ENCODE data around the gene KIAA0930.

GRCh38 chr22:44619774-44620754 lies 81.9 kb upstream of the PRR5 start:
- PRO-cap: bidirectional peak, plus-strand start at chr22:44620240, minus-strand start at chr22:44620286; unidirectional peak, minus-strand start at chr22:44620516

DNA sequence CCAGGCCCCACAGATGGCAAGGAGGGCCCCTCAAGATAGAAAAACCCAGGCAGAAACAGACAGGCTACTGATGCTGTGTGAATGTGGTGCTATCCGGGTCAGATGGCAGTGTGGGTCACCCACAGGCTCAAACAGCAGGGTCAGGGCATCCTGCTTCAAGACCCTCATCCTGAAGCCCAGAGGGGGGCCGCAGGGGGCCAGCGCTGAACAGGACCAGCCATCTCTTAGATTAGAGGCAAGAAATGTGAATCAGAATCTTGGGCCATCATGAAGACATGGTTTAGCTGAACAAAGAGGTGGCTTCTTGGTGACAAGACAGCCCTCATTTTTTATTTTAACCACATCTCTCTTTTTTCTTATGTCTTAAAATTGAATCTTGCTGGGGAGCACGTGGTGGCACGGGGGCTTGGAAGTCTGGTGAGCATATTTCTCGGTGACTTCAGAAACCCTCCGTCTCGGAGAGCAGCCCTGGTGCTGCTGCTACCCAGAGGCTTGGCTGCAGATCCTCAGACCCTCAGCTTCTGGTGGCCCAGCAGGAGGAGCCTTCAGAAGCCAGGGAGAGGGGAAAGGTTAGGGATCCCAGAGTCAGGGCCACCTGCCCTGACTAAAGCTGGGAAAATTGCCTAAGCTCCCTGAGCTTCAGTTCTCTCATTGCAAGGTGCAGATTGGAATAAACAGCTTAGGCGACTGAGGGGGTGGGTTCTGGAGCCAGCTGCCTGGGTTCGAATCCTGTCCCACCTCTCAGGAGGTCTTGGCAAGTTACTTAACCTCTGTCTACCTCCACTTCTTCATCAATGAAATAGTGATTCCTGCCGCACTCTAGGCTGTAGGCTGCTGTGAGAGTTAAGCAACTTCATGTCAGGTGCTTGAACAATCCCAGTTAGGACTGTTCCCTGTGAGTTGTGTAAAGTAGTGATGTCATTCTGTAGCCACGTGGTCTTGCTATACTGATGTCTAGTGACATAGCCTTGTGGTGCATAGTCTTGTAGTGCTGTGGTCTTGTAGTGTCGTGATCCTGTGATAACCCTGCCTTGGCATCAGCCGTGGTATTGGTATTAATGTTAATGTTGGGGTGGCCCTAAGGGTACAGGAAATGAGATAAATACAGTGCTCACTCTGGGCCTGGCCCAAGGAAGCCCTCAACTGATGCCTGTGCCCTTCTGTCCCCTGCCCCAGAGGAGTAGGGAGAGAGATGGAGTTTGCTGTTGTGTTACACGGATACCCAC lies 30.6 kb upstream of the PRR5 start:
- PRO-cap: unidirectional peak, plus-strand start at position 436 of the sequence; unidirectional peak, minus-strand start at position 508 of the sequence

GRCh38 chr22:44684410-44685273 lies 17.4 kb upstream of the PRR5 start:
- PRO-cap: no peak

- PRO-cap: no peak
Measured at GRCh38 chr22:44736254-44736616, 16.1 kb upstream of the ARHGAP8 start.

DNA sequence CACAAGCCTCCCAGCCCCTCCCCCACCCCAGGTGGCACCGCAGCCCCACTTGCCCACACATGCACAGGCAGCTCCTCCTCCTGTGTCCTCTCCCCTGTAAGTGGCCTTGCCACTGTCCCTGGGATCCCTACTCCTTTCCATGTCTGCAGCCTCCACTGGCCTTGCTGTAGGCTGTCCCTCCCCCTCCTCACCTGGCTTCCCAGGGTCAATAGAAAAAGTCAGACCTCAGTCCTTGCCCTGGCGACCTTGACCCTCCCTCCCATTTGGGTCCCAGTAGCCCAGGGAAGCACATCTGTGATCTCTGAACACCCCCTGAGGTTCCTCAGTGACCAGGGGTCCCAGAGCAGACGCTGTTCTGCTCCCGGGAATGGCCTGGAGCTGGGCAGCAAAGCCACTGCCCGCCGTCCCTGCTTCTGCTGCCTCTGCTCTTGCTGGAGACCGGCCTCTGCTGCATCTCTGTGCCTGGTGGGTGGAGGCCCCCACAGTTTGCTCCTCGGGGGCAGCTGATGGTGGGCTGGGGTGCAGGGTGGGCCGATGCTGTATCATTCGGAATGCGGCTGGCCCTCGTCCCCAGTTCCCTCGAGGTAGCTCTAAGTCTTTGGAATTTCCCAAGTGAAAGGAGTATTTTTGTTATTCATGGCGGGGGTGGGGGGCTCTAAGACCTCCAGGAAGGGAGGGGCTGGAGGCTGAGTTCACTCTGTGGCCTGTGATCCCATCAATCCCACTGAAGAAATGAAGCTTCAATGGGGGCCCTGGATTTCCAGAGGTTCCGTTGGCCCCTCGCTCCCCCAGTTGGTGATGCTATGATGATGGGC lies 43.7 kb downstream of the ARHGAP8 start:
- PRO-cap: no peak

DNA sequence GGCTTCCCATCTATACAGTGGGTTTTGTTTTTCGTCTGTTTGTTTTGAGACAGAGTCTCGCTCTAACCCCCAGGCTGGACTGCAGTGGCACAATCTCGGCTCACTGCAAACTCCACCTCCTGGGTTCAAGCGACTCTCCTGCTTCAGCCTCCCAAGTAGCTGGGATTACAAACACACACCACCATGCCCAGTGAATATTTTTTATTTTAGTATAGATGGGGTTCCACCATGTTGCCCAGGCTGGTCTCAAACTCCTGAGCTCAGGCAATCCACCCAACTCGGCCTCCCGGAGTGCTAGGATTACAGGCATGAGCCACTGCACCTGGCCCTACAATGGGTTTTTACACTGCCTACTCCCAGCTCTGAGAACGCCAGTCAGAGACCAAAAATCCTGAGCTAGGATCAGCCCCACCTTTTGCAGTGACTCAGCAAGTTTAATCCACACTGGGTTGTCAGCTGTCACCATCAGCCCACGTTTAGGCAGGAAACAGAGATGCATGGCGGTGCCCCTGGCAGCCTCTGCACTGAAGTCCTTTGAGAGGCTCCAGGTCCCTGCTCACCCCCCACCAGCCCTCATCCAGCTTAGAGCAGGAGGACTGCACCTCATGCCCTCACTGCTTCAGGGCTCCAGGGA lies 117.5 kb downstream of the ARHGAP8 start:
- PRO-cap: no peak

GRCh38 chr22:45226465-45227289 lies 14.0 kb downstream of the KIAA0930 start:
- PRO-cap: no peak

- PRO-cap: no peak
Measured at GRCh38 chr22:45227525-45227924, 13.2 kb downstream of the KIAA0930 start.

DNA sequence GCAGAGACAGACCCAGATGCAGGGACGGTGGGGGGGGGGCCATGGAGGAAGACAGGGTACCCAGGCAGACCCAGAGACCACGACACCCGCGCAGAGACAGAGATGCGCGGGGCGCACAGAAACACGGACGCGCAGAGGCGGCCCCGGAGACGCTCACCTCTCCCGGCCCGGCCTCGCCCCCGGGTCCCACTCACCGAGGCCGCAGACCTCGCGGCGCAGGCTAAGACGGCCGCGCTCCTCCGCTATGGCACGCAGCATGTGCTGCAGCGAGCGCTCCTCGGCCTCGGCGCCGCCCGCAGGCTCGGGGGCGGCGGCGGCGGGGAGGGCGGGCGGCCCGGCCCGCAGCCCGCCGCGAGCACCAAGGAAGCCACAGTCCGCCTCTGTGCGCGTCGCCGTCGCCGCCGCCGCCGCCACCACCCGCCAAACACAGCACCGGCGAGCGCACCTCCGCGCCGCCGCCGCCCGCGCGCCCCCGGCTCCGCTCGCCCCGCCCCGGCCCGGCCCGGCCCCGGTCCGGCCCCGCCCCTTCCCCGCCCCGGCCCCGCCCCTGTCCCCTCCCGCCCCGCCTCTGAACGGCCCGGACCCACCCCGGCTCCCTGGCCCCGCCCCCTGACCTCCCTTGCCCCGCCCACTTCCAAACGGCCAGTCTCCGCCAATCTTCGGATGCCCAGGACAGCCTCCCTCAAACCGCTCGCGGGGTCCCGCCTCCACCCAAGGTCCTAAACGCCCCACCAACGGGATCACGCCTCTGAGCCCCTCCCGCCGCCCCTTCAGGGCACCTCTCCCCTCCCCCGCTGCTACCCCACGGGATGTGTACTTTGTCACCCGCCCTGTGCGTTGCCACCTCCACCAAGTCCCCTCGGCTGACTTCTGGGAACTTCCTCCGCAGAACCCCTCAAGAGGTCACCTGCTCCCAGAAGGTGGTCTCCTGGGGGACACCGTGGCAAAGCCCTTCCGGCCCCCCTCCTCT lies at the start of gene KIAA0930:
TSS of gene KIAA0930 (minus strand) at position 449 of the 970 bp plus-strand sequence.
- PRO-cap: bidirectional peak, plus-strand start at position 630 of the sequence, minus-strand start at position 461 of the sequence

DNA sequence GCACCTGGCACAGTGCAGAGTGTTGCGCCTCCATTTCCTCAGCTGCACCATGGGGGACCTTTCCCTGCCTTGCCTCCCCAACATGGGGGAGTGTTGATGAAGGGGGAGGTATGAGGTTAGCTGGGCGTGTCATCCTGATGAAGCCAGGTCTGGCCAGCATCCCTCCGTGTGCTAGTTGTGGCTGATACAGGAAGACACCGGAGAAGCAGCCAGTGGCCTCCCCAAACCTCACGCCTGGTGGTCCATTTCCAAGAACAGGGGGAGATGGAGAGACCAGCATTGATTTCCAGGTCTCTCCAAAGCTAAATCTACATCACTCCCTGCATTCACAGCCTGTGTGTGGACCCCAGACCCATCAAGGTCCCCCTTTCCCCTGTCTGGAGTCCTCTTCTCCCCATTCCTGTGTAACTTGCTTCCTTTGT lies 733 bp upstream of the KIAA0930 start:
- PRO-cap: no peak

DNA sequence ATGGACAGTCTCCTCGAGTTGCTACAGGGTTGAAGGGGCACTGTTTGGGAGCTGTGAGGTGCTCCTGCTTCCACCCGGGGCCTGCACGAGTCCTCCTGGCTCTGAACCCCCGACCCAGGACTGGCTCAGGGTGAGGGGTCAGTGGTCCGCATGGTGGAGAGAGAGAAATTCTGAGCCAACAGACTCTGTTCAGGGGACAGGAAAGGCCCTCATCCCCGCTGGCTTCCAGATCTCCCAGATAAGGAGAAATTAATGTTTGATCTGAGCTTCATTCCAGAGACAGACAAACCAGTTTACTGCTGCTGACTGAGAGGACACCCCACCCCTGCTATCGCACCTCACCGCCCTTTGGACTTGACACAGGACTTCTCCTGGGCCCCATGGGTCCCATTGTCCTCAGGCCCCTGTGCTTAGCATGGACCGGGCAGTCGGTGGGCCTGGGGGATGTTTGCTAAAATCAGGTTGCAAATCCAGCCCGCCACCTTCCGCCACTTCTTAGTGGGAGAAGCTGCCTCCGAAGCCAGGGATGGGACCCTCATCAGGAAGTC lies 11.3 kb upstream of the UPK3A start:
- PRO-cap: no peak

GRCh38 chr22:45344308-45344562 lies 34.5 kb downstream of the FAM118A start:
- PRO-cap: no peak

DNA sequence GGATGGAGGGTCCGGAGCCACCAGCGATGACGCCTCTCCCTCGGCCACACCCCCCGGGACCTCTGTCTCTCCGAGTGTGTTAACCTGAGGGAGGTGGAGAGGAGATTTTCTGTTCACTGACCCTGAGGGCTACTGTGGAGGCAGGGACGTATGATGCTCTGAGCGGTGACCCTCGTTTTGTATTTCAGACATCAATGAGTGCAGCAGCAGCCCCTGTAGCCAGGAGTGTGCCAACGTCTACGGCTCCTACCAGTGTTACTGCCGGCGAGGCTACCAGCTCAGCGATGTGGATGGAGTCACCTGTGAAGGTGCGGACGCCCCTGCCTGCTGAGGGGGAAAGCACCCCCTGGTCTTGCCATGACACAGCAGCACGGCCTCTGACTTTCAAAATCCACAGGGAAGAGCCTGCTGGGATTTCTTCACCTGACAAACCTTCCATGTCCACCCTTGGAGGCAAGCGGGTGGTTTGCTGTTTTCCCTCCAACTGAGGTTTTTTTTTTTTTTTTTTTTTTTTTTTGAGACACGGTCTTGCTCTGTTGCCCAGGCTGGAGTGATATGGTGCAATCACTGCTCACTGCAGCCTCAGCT lies 44.3 kb downstream of the FBLN1 start:
- PRO-cap: no peak

GRCh38 chr22:45638760-45639528 lies 32.7 kb upstream of the ATXN10 start:
- PRO-cap: no peak

DNA sequence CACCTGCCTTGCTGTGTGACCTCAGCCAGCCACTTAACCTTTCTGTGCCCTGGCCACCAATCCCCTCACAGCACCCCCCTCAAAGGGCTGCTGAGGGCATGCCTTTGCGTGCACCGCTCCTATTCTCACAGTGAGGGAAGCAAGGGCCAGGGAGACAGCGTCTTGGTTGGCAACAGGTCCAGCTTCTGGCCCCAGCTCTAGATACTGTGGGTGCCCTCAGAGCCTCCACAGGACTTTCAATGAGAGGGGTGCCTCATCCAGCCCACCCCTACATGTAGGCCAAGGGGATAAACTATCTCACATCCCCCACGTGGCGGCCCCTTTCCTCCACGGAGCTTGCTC lies 32.1 kb upstream of the ATXN10 start:
- PRO-cap: no peak

DNA sequence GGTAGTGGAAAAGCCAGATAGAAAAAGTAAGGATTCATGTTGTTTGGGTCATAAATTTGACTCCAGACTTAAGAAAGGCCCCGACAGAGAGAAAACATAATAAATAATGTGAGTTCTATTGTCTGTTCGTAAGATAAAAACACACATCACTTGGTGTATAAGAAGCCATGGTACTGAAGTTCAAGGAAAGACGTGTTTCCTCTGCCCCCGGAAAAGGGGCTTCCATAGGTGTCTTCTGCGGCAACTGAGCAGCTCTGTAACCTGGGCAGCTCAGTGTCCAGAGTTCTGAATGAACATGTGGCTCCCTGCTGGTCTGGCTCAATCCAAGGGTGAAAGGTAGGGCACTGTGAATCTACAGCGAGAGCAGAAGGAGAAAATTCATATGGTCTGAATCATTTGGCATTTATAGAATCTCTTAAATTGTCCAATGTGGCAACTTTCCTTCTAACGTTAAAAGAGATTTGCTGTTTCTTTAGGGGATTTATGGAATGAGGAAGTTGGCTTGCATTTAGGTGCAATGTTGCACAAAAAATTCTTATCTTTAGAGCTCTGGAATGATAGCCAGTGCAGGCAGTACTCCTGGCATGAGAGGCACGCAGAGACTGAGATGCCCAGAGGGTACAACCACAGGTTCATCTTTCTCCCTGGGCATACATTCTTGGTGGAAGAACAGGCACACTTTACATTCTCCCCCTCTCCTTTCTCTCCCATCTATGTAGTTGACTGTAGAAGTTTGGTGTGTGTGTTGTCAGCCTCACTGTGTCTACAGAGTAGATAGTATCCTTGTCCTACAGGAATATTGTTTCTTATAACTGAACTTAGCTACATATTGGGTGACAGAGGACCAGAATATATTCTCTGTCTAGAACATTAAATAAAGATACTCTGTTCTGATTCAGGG lies 17.0 kb downstream of the ATXN10 start:
- PRO-cap: no peak

DNA sequence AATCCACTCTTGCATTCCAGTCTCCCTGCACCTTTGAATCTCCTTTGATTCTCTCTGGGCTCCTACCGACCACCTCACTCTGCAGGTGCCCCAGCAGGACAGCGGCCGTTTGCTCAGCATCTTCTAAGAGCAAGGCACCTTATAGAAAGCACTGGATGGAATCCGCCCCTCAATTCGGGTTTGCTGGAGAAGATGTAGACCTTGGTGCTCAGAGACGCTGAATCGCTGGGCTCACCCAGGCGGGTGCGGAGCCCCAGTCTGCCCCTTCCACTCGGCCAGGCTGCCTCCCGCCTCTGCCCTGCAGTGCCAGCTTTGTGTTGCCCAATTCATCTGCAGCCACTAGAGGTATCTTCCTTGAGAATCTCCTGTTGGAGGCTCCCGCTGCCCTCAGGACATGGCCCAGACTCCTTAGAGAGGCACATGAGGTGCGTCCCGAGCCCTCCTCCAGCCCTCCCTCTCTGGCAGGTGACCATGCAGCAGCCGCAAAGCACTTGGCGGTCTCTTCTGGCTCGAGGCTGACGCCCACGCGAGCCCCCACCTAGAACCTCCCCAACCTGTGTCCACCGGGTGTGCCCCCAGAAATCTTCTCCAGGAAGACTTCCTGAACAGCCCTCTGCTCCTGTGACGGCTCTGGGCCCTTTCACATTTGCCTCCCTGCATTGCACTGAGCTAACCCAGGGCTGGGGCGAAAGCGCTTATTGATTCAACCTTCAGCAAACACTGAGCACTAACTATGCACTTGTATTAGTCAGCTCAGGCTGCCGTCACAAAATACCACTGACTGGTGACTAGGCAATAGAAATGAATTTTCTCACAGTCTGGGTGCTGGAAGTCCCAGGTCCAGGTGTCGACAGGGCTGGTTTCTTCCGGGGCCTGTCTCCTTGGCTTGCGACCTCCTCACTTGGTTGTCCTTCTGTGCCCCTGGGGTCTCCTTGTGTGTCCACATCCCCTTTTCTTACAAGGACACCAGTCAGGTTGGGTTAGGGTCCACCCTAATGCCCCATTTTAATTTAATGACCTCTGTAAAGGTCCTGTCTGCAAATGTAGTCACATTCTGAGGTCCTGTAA lies 117.5 kb downstream of the WNT7B start:
- PRO-cap: no peak

GRCh38 chr22:45955093-45955489 lies 21.9 kb downstream of the WNT7B start:
- PRO-cap: no peak

GRCh38 chr22:45996502-45997238 lies 19.7 kb upstream of the WNT7B start:
- PRO-cap: no peak

GRCh38 chr22:46045516-46046017 lies 68.6 kb upstream of the WNT7B start:
- PRO-cap: no peak